Measurements from ENCODE around the gene CALML4.

- PRO-cap, result bidirectional peak, plus-strand start at chr15:68187759, minus-strand start at chr15:68187628
- RRBS, result no CpG with 5 or more reads among the region's 10 CpGs
Observed at GRCh38 chr15:68187344-68188067, 17.6 kb downstream of the CALML4 start.

DNA sequence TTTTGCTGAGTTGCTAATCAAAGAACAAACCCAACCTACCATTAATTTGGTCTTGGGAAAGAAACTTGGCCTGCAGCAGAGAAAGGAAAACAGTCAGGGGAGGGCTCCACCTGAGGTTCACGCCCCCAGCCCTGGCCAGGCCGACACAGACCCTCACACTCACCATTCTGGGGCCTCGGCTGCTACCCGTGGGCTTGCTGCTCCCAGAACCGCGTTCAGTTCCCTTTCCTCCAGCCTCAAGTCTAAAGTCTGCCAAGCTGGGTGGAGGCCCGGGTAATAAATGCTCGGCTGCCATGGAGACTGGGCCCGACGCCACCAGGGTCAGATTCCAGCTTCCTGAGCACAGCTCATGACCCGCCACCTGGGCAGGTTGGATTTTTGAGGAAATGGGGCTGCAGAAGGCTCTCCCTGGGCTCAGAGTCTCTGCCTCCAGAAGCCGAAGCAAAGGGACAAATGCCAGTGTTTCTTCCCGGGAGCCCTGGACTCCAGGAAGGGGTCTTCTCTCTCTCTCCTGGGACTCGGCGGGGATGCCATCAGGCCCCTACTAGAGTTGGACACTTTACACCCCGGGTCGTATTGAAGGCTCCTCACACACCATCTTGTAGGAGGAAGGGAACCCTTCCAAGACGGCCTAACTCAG lies at the start of gene CALML4:
Gene CALML4, minus strand, starts transcription at position 251 of the 640 bp plus-strand sequence.
- PRO-cap, result no peak
- RRBS, result 90% methylated on average over 4 of the region's 18 CpGs

DNA sequence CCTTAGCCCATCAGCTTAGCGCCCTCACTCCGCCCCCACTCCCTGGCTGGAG lies 205 bp upstream of the FEM1B start:
- PRO-cap, result no peak
- RRBS, result no CpG with 5 or more reads among the region's 2 CpGs

DNA sequence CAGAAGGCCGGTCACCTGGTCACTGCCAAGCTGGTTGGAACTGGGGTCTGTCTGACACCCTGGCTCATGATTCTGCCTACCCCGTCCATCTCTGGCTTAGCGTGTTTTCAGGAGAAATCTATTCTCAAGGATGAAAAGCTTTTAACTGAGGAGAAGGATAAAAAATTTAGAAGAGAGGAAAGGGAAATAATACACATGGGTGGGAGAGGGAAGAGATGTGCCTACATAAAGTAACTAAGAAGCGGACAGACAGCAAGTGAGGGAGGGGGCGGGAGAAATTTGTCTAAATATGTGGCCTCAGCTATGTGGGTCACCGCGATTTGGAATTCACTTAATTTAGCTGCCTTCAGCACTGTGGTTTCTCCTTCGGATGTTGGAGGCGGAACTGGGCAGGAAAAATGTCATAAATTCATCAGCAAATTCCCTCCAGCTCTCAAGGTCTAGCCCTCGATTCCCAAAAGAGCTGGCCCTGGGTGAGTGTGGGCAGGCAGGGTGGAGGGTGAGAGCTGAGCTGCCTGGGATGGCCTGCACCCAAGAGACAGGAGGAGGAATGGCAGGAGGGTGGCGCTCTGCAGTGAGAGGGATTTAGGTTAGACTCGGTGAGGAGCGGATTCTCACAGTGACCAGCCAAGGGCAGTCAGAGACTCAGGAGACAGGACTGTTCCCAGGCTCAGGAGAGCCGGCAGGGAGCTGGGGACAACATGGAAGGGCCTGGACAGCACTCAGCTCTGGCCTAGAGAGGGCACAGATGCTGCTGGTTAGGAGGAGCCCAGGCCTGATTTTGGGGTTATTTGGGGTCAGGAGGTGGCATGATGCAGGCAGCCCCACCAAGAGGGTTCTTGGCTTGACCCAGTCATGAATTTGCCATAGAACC lies 57.1 kb downstream of the FEM1B start:
- PRO-cap, result no peak
- RRBS, result no CpG with 5 or more reads among the region's 14 CpGs

DNA sequence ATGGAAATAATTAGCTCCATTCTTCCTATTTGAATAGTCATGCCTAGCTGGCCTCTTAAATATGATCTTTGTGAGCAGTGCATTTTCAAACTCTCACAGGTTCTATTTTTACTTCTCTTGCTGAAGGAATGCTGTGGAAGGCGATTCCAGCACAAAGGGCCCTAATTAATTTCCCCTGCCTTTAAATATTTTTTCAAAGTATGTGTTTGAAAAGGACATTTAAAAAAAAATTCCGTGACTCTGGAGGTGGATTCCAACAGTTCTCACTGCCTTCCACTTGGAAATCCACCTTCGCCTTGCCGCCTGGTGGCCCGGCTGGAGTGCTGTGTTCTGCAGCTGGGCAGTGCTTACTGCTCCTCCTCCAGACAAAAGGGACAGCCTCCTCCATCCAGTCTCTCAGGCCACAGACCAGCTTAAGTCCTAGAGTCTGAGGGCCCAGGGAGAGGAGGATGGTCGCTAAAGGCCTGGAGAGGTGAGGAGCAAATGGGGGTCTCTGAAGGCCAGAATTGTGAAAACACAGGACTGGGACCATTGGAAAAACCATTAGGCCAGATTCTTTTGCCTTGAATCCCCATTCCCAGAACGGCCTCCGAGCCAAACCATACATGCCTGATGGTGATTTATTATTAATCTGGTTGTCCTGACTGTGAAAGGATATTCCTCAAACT lies 61.4 kb upstream of the CORO2B start:
- PRO-cap, result no peak
- RRBS, result no CpG with 5 or more reads among the region's 8 CpGs

DNA sequence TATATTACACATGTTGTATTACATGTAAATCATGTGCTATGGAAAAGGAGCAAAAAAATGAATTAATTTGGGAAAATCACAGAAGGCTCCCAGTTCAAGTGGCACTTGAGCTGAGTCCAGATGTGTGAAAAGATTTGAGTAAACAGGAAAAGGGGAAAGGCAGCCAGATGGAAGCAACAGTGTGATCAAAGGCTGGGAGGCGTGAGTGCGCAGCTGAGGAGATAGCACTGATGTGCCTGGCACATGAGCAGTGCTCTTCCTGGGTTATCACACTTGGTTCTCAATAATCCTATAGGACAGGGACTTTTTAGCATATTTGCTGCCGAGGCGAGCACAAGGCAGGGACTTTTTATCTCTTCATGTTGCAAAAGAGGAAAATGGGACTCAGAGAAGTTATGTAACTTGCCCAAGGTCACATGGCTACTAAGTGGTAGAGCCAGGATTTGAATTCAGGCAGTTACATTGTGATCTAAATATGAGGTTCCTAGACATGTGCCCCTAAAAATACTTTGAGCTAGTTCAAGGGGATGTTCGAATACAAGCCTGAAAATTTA lies 39.6 kb downstream of the CORO2B start:
- PRO-cap, result no peak
- RRBS, result no CpG with 5 or more reads among the region's 5 CpGs

DNA sequence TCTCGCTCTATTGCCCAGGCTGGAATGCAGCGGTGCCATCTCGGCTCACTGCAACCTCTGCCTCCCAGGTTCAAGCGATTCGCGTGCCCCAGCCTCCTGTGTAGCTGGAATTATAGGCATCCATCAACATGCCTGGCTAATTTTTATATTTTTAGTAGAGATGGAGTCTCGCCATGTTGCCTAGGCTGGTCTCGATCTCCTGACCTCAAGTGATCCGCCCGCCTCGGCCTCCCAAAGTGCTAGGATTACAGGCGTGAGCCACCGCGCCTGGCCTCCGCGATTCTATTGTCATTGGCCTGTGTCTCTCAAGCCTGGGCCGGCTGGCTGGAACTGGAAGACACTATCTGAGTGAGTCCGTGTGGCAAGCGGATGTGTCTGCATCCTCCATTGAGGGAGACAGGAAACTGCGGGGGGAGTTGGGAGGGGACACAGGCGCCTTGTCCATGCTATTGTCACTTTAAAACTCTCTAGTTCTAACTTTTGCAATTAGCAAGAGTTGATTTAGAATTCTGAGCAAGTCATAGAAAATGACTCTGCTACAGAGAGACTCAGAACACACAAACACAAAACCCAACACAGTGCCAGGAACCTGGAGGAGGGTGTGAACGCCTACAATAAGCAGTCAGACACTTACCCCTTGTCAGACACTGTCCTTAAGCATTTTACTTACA lies 38.9 kb downstream of the ANP32A start:
- PRO-cap, result no peak
- RRBS, result no CpG with 5 or more reads among the region's 22 CpGs

GRCh38 chr15:68795220-68795857 lies 25.4 kb downstream of the ANP32A start:
- PRO-cap, result bidirectional peak, plus-strand start at chr15:68795544, minus-strand start at chr15:68795398
- RRBS, result under 1% methylated on average over 11 of the region's 21 CpGs

GRCh38 chr15:68818092-68818348 lies 2.7 kb downstream of the ANP32A start:
- PRO-cap, result bidirectional peak, plus-strand start at chr15:68818592, minus-strand start at chr15:68818162
- RRBS, result under 1% methylated on average over 21 of the region's 32 CpGs

DNA sequence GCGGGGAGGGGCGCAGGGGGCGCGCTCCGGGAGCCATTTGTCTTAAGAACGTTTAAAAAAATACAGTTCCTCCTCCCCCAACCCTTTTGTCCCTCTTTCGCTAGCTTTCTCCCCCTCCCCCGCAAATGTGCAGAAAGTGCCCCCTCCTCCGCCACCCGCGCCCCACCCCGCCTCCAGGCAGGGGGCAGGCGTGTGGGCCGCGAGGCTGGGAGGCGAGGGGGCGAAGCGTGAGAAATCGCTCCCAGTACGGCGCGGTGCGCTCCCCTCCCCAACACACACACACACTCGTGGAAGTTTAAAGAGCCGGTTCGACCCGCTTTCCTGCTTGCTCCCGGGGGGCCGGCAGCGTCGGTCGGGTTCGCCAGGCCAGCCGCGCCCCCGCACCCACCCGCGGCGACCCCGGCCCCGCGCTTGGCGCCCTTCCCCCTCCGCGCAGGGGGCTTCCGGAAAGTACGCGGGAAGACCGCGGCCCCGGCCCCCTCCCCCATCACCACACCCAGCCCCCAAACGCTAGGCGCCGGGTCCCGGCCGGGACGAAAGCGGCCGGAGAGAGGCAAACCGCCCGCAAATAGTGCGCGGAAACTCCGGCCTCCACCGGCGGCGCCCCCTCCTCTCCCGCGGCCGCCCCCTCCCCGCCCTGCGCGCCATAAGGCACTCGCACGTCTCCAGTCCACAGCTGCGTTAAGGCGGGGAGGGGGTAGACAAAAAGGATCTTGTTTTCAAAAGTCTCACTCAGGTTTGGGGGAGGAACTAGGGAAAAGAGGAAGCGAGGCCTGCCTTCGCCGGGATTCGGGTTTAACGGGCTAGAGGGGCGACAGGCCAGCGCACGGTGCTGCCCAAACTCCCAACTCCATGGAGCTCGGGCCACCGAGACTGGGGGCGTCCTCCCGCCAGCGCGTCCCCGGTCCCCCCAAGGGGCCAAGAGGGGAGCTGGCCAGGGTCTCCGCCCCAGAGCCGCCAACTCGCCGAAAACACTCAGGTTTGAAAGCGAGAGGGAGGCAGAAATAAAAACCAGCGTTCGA lies 2.0 kb downstream of the ANP32A start:
- PRO-cap, result bidirectional peak, plus-strand start at position 244 of the sequence, minus-strand start outside the sequence; bidirectional peak, plus-strand start at position 785 of the sequence, minus-strand start at position 569 of the sequence
- RRBS, result 5% methylated on average over 33 of the region's 99 CpGs

DNA sequence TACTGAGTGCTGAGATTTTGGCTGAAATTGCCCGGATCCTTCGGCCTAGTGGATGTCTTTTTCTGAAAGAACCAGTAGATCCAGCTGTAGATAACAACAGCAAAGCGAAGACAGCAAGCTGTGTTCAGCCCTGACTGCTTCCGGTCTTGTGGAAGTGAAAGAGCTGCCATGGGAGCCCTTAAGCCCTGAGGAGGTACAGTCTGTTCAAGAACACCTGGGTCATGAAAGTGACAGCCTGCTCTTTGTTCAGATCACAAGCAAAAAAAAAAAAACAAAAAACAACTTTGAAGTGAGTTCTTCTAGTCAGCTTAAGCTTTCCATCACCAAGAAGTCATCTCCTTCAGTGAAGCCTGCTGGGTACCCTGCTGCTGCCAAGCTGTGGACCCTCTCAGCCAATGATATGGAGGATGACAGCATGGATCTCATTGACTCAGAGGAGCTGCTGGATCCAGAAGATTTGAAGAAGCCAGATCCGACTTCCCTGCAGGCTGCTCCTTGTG lies 13.4 kb upstream of the ANP32A start:
- PRO-cap, result no peak
- RRBS, result no CpG with 5 or more reads among the region's 5 CpGs

DNA sequence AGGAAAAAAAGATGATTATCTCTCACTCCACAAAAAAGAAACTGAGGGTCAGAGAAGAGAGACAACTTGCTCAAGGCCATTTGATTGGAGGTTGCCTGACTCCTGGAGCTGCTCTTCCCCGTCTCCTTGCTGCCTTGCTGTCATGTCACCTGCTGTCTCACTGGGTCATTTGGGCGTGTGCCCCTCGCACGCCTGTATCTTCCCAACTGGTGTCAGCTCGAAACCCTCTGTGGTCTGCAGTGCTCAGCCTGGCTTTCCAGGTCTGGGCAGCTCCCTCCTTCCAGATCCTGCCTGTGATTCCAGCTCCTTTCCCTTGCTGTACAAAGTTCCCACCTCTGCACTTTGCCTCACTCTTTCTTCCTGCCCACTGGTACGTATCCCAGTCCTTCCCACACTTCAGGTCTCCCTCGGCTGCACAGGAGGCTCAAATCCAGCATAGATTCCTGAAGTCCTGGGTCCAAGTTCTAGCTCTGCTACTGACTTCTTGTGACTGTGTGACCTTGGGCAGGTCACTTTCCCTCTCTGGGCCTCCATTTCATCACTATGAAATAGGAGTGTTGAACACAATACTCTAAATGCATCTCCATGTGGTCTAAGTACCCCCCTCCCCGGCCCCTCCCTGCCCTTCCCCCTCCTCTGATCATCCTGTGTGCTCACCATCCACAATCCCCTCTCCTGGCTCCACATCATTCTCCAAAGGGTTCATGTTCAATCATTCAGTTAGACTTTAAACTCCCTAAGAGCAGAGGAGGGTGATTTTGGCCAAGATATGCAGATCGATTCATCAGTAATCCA lies 2.0 kb upstream of the PAQR5 start:
- PRO-cap, result no peak
- RRBS, result no CpG with 5 or more reads among the region's 9 CpGs

DNA sequence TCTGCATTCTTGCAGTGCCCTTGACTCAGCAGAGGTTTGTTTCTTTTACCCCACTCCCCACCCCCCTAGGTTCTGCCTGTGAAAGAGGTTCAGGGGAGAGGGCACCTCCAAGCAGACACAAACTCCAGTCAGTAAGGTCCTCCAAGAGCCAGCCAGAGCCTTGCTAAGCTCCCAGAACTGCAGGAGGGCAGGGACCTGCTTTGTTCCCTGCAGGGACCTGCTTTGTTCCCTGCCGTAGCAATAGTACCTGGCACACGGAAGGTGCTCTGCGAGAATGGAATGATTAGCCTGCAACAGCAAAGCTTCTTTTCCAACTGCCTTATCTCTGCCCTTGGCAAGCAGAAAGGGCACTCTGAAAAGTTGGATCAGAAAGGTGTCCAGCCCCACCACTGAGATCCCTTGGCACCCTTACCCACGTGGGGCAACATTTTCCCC lies 1.4 kb downstream of the PAQR5 start:
- PRO-cap, result no peak
- RRBS, result no CpG with 5 or more reads among the region's 4 CpGs

GRCh38 chr15:69328684-69329264 lies 30.1 kb downstream of the PAQR5 start:
- PRO-cap, result no peak
- RRBS, result no CpG with 5 or more reads among the region's 9 CpGs

- PRO-cap, result no peak
- RRBS, result no CpG with 5 or more reads among the region's 8 CpGs
Observed at GRCh38 chr15:69488129-69488460, 35.5 kb downstream of the RPLP1 start.

- PRO-cap, result no peak
- RRBS, result no CpG with 5 or more reads among the region's 28 CpGs
Observed at GRCh38 chr15:69666384-69667569, 214.2 kb downstream of the RPLP1 start.

DNA sequence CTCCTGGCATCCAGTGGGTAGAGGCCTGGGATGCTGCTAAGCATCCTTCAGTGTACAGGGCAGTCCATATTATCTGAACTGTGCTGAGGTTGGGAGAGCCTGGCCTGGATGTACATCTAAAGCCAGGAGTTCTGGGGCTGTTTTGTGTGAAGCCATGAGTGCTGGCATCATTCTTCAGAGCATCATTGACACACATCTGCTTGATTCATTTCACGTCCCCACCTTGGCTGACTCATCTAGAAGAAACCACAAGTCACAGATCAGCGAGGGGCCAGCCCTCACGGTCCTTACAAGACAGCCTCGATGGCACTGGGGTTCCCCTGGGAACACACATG lies 226.9 kb downstream of the RPLP1 start:
- PRO-cap, result no peak
- RRBS, result no CpG with 5 or more reads among the region's 4 CpGs

- PRO-cap, result no peak
- RRBS, result no CpG with 5 or more reads among the region's 25 CpGs
Observed at GRCh38 chr15:70047373-70048462, 50.0 kb downstream of the TLE3 start.

DNA sequence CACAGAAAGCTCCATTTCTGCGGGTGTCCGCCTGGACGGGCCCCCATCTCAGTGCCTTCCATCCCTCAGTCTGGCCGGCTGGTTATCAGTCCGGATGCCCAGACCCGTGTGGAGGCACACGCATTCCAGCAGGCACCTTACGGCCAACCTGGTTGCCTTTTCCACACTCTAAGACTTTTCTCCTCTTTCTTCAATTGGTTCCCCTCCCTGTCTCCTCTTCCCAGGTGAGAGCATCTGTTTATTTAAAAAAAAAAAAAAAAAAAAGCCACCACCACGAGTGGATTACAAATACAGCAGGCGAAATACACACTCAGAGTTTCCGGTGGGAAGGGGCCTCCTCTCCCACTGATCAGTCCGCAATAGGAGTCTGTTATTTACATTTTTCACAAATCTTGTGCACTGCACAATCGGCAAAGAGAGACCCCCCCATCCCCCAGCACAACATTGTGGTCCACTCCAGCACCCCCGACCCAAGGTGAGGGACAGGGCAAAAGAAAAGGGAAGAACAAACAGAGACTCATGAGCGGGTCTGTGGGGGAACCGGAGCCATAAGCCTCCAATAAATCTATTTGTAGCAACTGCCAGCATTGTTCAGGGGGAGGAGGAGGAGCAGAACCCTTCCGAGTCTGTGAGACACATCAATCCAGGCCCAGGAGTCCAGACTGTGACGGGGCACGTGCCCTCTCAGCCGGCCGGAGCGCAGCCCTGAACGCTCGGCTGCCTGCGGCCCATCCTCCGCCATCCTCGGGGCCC lies 48.3 kb downstream of the TLE3 start:
- PRO-cap, result no peak
- RRBS, result no CpG with 5 or more reads among the region's 27 CpGs

GRCh38 chr15:70059148-70059832 lies 38.4 kb downstream of the TLE3 start:
- PRO-cap, result no peak
- RRBS, result no CpG with 5 or more reads among the region's 7 CpGs

All from MCF 10A (cell line).